Sternocleidomastoid (tissue), 1 donor: ENCODE measurements around the gene PHF2.

- PRO-cap, result no peak
These were observed 17.9 kb downstream of the FGD3 start for GRCh38 chr9:92965081-92965853.

- PRO-cap, result no peak
These were observed 21.9 kb downstream of the FGD3 start for GRCh38 chr9:92969152-92969616.

DNA sequence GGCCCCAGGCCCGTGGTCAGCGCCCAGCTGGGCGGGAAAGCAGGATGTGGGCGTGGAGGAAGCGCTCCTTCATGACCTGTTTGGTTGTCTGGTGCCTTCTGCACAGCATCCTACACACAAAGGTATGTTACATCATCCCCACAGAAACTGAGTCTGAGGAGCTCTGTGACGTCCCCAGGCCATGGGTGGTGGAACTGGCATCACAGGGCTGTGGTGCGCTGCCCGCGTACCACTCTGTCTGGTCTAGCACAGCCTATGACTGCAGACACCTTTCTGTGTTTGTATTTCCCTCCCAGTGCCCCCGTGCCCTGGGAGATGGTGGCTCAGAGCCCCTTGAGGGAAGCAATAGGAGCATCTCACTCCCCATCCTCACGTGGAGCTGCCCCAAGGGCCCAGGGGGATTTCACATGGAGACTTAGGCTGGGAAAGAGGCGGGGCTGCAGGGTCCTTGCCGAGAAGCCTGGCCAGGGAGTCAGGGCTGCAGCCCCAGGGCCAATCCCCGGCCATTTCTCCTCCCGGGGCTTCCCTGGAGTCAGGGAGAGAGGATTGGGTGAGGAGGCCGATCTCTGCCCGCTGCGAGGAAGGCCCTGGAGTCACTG lies 37.5 kb upstream of the SUSD3 start:
- PRO-cap, result no peak

GRCh38 chr9:93063456-93064266 lies 5.2 kb downstream of the SUSD3 start:
- PRO-cap, result no peak

DNA sequence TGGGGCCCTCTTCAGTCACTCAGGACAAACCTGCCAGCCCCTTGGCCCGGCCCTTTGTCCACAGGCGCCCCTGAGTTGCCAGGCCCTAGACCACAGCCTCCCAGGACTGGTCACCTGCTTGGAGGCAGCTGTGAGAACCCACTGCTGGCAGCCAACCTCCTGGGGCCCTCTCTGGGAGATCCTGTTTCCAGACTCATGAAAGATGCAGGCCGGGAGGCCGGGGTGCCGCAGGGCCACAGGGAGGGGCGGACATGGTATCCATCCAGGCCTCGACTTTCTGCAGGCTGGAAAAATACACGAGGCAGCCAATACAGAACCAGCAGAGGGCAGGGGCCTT lies 6.4 kb downstream of the NINJ1 start:
- PRO-cap, result no peak

DNA sequence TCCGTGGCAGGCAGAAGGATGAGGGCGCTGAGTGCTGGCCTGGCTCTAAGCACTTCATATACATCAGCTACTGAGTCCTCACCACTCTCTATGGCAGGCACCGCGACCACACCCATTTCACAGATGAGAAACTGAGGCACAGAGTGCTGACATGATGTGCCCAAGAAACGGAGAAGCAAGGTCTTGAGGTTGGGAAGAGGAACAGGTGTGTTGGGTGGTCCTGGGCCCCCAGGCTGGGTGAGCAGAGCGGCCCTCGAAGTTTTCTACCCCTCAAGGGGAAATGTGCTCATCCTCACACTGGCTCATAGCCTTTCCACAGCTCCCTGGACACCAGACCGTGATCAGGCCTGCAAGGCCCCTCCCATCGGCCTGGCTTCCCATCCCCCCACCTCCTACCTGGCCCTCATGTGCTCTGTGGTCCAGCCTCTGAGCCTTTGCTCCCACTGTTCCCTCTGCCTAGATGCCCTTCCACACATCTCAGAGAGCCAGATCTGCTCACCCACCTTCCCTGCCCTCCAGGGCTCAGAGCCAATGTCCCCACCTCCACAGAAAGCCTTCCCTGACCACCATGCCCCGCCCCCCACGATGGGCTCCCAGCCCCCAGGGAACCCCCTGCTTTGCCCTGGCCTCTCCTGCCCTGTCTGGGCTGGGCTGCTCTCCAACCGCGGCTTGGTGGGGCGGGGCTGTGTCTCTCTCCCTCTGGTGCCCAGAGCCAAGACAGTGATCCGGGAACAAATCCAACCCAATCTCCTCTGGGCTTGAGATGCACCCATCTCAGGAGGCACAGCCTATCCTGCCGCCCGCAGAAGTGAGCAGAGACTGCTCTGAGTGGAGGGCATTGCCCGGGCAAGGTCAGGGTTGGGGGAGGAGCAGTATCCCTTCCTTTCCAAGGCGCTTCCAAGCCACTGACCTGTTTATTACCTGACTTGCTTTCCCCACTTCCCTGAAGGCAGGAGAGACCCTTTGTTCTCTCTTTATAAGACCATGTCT lies 1.8 kb downstream of the NINJ1 start:
- PRO-cap, result no peak

DNA sequence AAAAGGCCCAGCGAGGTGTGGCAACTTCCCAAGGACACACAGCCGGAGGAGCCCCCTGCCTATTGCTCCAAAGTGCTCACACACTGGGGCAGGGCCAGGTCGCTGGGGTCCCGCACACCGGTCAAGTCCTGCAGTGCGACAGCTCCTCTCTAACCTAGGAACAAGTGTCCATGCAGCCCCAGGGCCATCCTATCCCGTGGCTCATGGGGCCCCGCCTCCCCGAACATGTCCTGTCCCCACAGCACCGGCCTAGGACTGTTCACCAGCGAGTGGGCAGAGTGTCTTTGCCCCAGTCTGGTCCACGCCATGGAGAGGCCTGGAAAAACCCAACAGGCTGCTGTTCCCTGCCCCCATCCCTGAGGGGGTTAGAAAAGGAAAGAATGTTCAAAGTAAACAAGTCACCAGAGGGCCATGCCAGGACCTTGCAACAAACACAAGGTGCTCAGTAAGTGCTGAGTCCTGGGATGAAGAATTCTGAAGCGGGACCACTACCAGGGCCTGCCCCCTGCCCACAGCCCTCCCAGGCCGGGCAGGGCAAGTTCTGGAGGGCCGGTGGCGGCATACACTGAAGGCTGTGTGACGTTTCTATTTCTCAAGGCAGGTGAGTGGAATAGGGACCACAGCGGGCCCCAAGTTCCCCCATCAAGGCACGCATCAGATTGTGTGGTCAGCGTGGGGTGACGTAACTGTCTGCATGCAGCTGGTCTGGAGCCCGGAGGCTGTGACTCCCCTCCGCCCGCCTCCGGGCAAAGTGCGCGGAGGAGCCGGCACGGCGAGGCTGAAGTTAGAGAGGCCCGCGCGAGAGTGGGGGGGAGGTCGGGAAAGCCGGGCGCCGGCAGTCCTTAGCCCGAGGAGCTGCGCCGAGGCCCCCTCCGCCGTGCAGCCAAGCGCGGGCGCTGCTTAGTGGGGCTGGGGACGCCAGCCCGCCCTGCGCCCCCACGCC lies 787 bp downstream of the NINJ1 start:
- PRO-cap, result bidirectional peak, plus-strand start at position 749 of the sequence, minus-strand start at position 748 of the sequence

DNA sequence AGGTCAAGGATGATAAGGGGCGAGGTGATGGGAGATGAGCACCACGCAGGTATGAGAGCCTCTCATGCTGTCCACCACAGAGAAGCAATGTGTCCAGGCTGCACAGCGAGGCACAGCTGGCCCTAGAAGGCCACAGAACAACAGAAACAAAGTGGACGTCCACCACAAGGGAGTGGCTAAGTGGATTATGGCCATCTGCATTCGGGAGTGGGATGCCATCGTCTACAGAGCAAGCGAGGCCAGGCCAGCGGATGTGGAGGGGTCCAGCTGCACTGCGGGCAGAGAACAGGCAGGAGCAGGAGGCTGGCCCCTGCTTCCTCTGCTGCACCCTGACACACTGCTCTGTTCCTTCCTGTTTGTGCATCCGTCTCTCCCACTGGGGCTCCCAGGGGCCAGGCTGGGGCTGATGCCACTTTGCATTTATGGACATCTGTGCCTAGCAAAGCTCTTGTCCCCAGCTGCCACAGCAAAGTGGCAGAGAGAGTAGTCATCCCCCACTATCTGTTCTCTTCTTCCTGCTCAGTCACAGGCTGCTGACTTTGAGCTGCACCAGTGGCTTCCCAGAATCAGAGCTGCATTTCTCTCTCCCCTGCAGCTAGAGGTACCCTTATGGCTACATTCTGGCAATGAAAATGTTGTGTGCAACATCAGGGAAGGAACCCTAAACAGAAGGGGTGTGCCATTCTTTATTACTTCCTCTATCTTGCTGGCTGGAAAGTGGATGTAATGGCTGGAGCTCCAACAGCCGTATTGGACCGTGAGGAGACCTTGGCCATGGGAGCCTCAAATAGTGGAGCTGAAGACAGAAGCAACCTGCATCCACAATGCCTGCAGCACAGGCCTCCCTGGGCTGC lies 4.1 kb upstream of the NINJ1 start:
- PRO-cap, result no peak

- PRO-cap, result no peak
These were observed 42.8 kb downstream of the WNK2 start for GRCh38 chr9:93226663-93227195.

- PRO-cap, result no peak
These were observed 50.5 kb upstream of the FAM120AOS start for GRCh38 chr9:93503782-93504423.

DNA sequence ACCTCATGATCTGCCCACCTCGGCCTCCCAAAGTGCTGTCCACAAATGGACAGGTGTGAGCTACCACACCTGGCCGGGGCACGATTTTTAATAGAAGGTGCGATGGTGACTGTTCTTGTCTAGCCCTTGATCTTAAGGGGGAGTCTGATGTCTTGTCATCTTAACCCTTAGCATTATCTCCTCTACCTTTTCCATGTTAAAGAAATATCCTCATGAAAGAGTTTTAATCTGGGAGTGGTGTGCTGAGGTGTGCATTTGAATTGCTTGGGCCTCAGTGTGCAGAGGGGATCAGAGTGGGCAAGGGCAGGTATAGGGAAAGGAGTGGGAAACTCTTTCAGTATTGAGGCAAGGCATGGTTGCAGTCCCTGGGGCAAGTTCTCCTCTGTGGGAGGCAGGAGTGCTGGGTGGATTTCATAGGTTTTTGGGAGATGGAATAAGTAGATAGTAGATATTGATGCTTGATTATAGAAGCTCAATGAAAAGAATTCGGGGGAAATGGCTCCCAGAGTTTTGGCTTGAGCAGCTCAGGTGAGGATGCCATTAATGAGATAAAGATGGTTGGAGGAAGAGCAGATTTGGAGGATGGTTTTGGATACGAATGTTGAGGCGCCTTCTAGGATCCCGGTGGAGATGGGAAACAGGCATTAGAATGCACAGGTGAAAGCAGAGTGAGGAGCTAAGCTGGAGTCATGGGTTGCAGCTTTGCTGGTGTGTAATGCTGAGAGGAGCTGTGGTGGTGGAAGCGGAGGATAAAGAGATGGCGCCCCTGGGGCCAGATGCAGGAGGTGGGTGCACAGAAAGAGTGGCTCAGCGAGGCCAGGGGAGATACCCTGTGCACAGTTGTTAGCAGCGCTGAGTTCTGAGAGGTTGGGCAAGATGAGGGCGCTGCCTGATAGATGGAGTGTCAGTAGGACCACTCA lies 53.7 kb upstream of the FAM120AOS start:
- PRO-cap, result no peak

GRCh38 chr9:93515867-93516282 lies 60.5 kb upstream of the PHF2 start:
- PRO-cap, result no peak

DNA sequence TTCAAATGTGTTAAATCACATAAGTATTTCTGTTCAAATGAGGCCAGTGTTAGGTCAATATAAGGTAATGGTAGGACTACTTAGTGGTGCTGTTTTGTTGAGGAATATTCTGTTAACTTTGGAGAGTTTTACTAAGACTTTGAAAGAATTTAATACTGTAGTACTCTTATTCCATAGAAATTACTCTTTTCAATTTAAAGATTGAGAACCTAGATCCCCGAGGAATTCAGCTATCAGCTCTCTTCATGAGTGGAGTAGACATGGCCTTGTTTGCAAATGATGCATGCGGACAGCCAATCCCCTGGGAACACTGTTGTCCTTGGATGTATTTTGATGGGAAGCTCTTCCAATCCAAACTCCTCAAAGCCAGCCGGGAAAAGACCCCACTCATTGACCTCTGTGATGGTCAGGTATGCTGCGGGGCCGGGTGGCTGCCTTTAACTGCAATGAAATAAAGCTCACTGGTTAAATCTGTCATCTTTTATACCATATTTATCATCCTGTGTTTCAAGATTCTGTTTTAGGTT lies 20.1 kb upstream of the PHF2 start:
- PRO-cap, result no peak

DNA sequence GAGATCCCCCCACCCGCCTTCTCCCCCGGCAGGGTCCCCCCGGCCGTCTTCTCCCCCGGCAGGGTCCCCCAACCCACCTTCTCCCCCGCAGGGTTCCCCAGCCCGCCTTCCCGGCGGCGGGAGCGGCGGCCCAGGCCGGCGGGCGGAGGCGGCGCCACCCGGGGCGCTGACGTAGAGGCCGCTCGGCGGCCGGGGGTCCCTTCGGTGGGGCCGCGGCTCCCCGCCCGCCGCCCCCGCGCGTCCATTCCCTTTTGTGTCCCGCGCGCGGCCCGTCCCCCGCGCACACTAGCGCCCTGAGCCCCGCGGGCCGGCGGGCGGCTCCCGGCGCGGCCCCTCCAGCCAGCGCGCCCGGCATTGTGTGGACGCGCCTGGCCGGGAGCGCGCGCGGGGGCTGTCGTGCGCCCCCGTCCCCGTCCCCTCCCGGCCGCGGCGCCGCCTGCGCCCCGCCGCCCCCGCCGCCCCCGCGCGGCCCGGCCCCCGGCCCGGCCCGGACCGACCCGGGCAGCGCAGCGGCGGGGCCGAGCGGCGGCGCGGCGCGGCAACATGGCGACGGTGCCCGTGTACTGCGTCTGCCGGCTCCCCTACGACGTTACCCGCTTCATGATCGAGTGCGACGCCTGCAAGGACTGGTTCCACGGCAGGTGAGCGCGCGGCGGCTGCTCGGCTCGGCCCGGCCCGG lies at the start of gene PHF2:
Gene PHF2 (plus strand): TSS at position 354 of the 679 bp plus-strand sequence.
- PRO-cap, result bidirectional peak, plus-strand start at position 174 of the sequence, minus-strand start at position 134 of the sequence; bidirectional peak, plus-strand start at position 509 of the sequence, minus-strand start at position 287 of the sequence

DNA sequence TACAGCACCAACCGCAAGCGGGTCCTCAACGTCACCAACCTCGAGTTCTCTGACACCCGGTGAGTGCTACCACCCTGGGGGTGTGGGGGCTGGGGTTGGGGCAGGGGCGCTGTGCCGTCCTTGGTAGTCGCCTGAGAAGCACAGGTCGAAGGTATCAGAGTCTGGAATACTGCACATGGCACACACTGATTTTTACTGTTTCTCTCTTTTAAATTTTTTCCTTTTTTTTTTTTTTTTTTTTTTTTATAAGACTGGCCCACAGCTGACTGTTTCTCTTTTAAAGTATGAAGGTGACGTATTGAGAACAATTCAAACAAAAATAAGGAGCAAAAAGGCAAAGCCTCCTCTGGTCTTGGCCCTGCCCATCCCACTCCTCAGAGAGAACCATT lies 72.8 kb downstream of the PHF2 start:
- PRO-cap, result no peak

DNA sequence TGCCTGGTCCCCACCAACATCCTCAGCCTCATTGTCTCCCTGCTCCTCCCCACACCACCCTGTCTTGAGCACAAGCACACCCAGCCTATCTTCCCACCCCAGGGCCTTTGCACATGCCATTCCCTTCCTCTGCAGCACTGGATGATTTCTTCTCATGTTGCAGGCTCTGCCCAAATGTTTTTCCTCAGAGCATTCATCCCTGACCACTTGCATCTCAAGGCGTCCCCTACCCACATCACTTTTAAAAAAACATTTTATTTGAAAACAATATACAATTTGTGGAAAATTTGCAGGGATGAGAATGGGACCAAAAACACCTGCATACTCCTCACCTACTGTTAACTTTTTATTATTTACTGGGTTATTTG lies 133.7 kb downstream of the BARX1 start:
- PRO-cap, result no peak

GRCh38 chr9:94168613-94169221 lies 84.5 kb downstream of the PTPDC1 start:
- PRO-cap, result no peak

DNA sequence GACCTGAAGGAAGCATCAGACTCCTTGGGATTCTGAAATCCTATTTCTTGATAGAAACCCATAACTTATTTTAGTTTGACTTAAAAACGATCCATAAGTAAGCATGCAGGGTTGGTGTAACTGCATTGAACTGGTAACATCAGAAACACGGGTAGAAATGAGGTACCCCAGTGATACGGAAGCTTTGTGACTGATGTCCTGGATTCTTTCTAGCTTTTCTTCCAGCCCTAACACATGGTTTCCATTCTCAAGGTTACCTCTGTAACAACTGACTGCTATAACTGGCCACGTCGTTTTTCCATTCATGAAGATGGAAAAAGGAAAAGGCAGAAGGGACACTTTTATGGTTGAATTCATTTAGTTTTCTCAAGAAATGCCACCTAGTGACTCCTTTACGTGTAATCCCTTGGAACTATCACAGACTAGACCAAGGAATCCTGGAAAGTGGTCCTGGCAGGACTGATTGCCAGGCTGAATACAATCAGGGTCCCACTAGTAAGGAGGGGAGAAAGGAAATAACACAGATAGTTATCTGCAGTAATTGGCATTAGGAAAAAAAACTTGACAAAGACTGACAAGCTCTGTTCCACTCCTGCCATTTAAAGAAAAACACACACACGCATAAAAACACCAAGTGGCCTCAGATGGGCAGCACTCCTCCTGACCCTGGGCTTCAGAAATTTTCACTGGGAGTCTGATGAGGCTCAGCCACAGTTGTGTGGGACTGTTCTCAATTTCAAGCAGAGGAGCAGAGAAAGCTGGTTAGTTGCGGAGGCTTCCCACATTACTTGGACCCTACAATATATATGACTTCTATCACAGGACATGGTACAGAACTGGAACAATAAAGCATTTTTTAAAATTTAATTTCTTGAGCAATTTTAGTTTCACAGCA lies 77.5 kb upstream of the ZNF169 start:
- PRO-cap, result no peak

- PRO-cap, result no peak
These were observed 15.1 kb upstream of the FBP1 start for GRCh38 chr9:94654127-94655011.

DNA sequence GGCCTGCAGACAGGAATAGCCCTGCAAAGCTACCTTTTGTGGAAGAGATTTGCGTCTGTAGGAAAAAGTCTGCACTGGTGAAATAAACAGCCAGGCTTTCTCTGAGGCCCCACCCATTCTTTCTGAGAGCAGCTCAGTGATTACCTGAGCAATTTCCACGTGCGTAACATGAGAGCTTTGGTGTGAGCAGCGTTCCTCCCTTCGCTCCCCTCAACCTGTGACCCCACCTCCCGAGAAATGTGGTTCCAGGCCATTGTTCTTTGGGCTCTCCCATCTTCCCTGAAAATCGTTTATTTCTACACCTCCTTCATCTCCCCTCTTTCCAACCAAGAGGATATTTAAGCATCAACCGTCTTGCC lies 23.8 kb upstream of the FBP1 start:
- PRO-cap, result no peak